ENCODE data around the genes FKBP9, NT5C3A and BMPER.

DNA sequence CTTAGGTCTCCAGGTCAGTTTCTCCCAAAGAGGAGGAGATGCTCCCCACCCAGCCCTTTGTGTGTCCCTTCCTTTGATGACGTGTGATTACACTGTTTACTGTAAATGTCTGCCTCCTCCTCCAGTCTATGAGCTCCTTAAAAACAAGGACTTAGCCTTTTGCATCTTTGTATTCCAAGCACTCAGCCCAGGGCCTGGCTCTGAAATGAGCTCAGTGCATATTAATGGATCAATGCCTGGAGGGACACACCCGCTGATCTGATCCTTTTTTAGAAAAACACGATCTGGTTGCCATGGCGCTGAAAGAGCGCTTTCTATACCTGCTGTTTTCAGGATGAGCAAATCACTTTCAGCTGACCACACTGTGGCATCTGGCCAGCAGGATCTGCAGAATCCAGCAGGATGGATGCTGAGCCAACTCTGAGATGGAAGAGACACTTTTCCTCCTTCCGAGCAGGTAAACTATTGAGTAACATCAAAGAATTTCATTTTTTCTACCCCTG, 37.9 kb upstream of the GARS1 start:
- PRO-cap, 2 experiments: no peak in any of the 2 experiments

DNA sequence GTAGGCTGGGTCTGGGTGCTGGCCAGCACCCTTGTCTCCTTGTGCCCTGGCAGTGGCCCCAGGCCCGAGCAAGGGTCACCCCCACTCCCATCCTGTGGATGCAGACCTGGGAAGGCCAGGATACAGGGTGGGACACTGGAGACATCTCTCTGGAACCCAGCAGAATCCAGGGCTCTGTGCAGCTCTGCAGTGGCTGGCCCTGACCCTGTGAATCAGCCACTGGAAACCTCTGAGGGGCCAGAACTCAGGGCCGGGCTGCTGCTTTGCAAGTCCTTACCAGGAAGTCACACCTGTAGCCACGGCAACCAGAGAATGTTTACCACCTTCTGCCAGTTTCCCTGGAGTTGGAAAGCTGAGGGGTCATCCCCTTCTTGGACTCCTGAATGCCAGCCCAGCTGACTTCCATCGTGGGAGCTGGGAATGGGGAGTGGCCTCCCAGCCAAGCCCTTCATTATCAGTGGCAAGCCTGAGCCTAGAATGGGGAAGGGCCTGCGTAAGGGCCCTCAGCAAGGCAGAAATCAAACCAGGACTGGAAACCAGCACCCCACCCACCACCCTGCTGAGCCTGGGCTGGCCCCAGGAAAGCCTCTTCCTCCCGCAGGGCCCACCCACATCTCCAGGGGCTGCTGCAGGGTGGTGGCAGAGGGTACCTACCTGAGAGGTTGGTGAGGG, 6.4 kb upstream of the CRHR2 start:
- PRO-cap, 2 experiments: no peak in any of the 2 experiments

DNA sequence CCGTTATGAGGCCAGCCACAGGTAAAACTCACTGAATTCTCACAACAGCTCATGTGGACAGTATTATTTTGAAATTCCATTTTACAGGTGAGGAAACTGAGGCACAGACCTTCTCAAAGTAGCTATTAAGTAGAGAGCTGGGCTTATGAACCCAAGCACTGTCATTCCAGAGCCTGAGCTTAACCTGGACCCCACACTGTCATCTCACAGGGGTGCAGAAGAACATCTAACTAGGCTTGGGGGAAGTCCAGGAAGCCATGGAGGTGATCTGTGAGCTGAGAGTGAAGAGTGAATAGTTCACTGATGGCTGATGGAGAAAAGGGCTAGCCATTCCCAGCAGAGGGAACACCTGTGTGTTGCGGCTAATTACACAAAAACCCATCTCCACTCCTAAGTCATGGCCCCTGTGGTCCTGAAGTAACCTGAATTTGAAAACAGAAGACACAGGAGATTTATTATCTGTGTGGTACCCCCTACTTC, 8.7 kb downstream of the INMT start:
- PRO-cap, 2 experiments: no peak in any of the 2 experiments

DNA sequence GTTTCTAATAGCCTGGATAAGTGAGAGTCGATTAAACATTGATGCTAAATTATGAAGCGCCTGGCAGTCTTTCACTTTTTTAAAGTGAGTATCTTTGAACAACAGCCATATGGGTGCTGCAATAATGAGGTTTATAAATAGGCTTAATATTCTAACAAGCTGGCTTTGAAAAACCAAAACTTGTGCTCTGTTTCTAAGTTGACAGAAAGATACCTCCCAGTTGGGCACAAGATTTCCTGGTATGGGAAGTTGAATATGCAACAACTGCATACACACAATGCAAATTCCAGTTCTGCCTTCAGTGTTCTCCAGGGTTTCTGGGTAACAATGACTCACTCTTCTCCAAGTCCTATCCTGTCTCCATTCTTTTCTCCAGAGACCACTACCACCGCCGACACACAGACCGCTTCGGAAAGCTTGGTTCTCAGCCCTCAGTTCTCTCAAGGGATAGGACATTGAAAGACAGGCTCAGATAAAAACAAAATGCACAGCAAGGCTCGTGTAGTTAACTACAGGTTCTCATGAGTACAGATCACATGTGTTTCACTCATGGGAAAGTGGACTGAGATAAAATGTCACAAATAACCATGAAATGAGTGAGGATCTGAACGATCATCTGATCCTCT, 12.2 kb downstream of the PDE1C start:
- PRO-cap, 2 experiments: no peak in any of the 2 experiments

DNA sequence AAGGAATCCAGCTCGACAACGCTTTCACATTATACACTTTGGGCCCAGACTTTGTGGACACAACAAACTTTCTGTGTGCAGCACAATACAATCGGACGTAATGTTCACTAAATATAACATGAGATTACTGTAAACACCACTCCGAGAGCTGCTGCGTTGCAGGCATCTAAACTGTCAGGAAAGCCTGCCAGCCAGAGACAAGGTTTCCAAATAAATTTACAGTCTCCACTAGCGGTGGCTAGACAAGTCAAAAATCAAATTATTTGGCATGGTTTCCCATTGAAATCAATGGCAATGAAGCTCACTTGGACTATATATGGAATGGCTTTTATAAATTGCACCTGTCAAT, 1.4 kb downstream of the PDE1C start:
- PRO-cap, 2 experiments: no peak in any of the 2 experiments

GRCh38 chr7:32154778-32155346, 84.7 kb upstream of the PDE1C start:
- PRO-cap, 2 experiments: no peak in any of the 2 experiments

- PRO-cap, 2 experiments: no peak in any of the 2 experiments
These were observed 25.7 kb downstream of the LSM5 start for GRCh38 chr7:32464250-32465059.

DNA sequence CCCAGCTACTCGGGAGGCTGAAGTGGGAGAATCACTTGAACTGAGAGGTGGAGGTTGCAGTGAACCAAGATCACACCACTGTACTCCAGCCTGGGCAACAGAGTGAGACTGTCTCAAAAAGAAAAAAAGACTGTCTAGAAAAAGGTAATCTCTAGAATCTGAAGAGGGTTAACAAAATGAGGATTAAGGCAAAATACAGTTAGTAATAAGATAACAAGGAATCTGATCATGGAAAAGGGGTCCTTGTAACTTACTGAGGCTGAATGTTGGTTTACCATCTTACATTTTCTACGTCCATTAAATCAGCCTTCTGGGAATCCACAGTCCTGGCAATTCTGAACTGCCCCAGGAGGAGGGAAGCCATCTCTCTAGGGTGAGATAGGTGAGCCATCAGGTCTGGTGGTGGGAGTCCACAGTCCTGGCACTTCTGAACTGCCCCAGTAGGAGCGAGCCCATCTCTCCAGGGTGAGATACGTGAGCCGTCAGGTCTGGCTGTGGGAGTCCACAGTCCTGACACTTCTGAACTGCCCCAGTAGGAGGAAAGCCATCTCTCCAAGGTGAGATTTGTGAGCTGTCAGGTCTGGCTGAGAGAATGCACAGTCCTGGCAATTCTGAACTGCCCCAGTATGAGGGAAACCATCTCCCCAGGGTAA, 14.6 kb downstream of the AVL9 start:
- PRO-cap, 2 experiments: no peak in any of the 2 experiments

- PRO-cap, 2 experiments: peak in 2 of 2 experiments; most common plus-strand start chr7:32728130 (in 2); most common minus-strand start chr7:32728003 (in 1)
These were observed 163.7 kb downstream of the KBTBD2 start for GRCh38 chr7:32727725-32728373.

GRCh38 chr7:32890406-32890837, 1.1 kb downstream of the KBTBD2 start:
- PRO-cap, 2 experiments: peak in 2 of 2 experiments; most common plus-strand start chr7:32890669 (in 1); most common minus-strand start chr7:32890594 (in 2)

- PRO-cap, 2 experiments: peak in 2 of 2 experiments; most common plus-strand start chr7:32957418 (in 1); most common minus-strand start chr7:32957223 (in 2)
These were observed at the start of gene FKBP9 for GRCh38 chr7:32957108-32957714. TSS of gene FKBP9 (plus strand) at chr7:32957440.

- PRO-cap, 2 experiments: no peak in any of the 2 experiments
These were observed 34.1 kb downstream of the FKBP9 start for GRCh38 chr7:32991230-32991834.

- PRO-cap, 2 experiments: no peak in any of the 2 experiments
These were observed 45.3 kb downstream of the FKBP9 start for GRCh38 chr7:33002464-33002981.

GRCh38 chr7:33062245-33063434, at the start of gene NT5C3A:
TSS of gene NT5C3A (minus strand) at chr7:33062776.
- PRO-cap, 2 experiments: peak in 2 of 2 experiments; most common plus-strand start chr7:33062934 (in 2); most common minus-strand start chr7:33062806 (in 2)

GRCh38 chr7:33725826-33726229, 179.5 kb upstream of the BMPER start:
- PRO-cap, 2 experiments: no peak in any of the 2 experiments

DNA sequence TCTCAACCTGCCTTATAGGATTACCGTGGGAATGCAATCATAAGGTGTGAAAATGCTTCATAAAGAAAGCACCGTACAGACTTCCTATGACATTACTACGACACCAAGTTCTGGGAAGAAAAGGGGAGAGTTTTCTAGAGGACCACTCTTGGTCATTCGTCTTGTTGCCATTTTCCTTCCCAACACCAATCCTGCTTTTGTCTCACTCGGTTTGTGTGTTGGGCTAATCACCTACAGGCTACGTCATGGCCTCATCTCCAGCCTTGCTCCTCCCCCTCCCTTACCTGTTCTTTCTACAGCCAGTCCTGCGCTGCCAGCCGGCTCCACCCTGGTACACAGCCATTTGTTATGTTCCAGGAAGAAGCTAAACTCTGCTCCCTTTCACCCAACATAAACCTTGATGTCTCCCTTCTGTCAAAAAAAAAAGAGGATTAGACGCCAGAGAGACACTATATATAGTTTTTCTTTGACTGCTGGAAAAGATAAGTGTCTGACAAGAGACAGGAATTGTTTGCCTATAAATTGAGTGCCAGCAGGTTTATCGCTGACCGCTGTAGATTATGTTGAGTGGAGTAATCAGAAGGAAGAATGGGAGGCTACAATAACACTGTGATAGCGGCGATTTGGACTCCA, 171.5 kb upstream of the BMPER start:
- PRO-cap, 2 experiments: no peak in any of the 2 experiments

- PRO-cap, 2 experiments: peak in 1 of 2 experiments; most common plus-strand start chr7:33904998 (in 1); most common minus-strand start chr7:33904831 (in 1)
These were observed at the start of gene BMPER for GRCh38 chr7:33904695-33905812. TSS of gene BMPER (plus strand) at chr7:33905539.

- PRO-cap, 2 experiments: no peak in any of the 2 experiments
These were observed 252.9 kb downstream of the BMPER start for GRCh38 chr7:34158207-34158646.

GRCh38 chr7:35250945-35251364, 2.9 kb downstream of the TBX20 start:
- PRO-cap, 2 experiments: no peak in any of the 2 experiments

GRCh38 chr7:35339641-35339840, 85.6 kb upstream of the TBX20 start:
- PRO-cap, 2 experiments: no peak in any of the 2 experiments